SEM (cell line): ENCODE results near the gene TBC1D3K.

- PRO-cap, result no peak
Measured at GRCh38 chr17:37092111-37092711, 143.5 kb downstream of the AATF start.

- PRO-cap, result no peak
Measured at GRCh38 chr17:37112934-37113529, 164.3 kb downstream of the AATF start.

GRCh38 chr17:37147289-37147982, 198.7 kb downstream of the AATF start:
- PRO-cap, result no peak

- PRO-cap, result no peak
Measured at GRCh38 chr17:37356780-37357233, 19.0 kb upstream of the C17orf78 start.

GRCh38 chr17:37456169-37456608, 33.5 kb upstream of the DUSP14 start:
- PRO-cap, result no peak

- PRO-cap, result no peak
Measured at GRCh38 chr17:37729886-37730062, 15.1 kb downstream of the HNF1B start.

DNA sequence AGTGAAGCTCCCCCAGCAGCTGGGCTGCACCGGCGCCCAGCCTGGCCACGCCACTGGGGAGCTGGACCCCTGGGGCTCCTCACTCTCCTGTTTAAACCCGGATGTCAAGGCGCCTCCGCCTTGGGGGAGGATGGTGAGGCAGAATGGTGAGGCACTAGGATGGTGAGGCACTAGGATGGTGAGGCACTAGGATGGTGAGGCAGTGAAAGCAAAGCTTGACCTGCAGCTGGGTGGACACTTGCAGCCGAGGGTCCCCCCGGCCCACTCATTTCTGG, 867 bp upstream of the HNF1B start:
- PRO-cap, result no peak

GRCh38 chr17:37843957-37844488, 80.2 kb upstream of the TBC1D3K start:
- PRO-cap, result no peak

GRCh38 chr17:37924090-37924668, at the start of gene TBC1D3K:
TBC1D3K (plus strand) TSS chr17:37924415.
- PRO-cap, result no peak

DNA sequence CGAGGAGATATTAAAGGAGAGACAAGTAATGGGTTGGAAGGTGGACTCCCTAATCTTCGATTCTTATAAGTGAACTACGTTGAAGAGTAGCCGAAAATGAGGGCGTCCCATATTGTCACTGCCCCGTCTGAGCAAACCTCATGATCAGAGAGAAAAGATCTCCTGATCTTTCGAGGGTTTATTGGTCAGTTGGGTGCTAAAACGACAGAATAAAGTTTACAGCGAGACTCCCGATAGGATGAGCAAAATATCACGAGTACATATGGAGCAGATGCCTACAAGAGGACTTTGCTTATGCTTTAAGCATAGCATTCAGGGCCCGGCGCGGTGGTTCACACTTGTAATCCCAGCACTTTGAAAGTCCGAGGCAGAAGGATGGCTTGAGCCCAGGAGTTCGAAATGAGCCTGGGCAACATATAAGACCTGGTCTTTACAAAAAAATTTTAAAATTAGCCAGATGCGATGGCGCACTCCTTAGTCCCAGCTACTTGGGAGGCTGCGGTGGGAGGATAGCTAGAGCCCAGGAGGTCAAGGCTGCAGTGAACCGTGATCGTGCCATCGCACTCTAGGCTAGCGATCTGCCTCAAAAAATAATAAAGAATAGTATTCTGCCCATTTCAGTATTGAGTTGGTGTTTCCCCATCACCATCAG, 658 bp downstream of the MRPL45 start:
- PRO-cap, result no peak

DNA sequence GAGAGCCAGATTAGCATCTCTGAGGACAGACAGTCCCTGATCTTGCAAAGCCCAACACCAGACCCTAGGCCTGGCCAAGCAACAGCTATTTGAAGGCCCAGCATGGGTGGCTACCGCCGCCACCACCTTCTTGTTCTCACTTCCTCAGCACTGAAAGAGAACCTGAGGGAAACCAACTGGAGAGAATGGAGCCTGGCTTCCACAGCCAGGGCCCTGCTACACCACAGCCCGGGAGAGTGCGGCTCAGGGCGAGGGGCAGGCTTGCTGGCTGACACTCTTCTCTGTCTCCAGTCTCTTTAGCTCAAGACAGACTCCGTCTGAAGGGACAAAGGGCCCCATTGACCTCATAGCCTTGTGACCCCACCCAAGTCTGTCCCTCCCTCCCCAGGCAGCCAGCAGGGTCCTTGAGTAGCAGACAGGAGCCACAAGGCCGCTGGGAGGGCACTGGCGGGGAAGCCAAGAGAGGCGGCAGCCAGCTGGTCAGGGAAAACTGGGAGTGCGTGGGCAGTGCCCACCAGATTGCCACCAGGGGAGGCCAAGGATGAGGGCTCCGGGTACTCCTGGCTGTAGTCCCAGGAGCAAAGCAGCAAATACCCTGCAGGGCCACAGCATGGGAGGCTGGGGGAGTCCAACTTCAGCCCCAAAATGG, 10.8 kb upstream of the ARHGAP23 start:
- PRO-cap, result no peak

DNA sequence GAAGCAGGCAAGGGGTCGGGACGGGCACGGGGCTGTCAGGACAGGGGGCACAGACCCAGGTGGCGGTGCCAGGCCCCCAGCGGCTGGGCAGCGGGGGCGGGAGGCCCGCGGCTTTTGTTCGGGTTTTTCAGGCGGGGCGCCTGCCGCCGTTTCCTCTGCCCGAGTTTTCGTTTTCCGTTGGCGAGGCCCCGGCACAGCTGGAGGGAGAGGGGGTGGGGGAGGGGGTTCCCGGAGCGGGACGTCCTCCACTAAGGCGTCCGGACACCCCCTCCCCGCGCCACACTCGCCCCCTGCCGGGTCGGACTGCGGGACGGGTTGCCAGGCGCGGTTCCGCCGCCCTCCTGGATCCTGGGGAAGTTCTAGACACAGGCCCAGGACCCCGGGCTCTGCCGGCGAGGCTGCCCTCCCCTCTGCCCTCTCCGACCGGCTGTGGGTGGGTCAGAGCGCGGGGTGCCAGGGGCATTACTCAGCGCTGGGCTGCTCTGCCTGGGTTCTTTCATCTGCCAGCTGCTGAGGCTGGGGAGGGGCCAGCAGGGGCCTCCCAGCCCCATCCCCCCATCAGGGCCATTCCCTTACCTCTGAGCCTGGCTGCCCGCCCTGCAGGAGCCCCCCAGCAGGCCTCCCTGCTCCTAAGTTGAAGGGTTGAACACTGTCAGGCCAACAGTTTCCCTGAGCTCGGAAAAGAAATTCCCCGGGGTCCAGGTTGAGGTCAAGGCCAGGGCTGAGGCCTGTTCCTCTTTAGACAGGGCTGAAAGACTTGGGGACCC, 682 bp downstream of the ARHGAP23 start:
- PRO-cap, result bidirectional peak, plus-strand start at position 280 of the sequence, minus-strand start at position 174 of the sequence; unidirectional peak, minus-strand start at position 431 of the sequence

DNA sequence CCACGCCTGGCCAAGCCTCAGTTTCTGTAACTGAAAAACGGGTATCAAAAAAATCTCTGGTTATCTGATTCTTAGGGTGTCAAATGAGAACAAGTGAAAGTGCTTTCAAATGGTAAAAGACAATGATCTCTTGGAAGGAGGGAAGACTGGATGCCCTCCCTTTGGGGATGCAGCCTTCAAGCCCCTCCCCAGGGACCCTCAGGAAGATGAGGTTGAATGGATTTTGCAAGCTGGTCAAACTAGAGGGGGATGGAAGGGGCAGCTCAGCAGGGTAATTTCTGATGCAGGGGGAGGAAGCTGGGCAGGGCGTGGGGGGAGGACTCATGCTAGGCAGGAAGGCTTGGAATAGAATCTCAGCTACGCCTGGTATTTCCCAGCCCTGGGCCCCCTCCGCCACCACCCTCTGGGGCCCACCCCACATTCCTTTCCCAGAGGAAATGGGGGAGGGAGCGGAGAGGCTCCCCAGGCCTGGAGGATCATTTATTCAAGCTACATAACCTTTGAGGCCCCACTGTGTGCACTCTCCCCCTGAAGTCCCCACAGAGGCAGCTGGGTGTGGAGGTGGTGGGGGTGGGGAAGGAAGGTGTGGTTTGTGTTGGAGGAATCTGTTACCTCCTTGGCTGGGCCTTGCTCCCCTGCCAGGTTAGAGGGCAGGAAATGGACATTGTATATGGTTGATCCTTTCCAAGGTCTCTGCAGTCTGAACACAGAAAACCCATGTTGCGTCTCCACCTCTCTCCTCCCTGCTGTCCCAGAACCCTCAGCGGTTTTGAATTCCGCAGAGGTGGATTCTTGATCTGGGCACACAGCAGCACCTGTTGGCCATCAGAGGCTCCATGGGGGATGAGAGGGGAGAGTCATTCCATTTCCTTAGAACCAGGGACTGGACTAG, 22.7 kb downstream of the ARHGAP23 start:
- PRO-cap, result no peak

DNA sequence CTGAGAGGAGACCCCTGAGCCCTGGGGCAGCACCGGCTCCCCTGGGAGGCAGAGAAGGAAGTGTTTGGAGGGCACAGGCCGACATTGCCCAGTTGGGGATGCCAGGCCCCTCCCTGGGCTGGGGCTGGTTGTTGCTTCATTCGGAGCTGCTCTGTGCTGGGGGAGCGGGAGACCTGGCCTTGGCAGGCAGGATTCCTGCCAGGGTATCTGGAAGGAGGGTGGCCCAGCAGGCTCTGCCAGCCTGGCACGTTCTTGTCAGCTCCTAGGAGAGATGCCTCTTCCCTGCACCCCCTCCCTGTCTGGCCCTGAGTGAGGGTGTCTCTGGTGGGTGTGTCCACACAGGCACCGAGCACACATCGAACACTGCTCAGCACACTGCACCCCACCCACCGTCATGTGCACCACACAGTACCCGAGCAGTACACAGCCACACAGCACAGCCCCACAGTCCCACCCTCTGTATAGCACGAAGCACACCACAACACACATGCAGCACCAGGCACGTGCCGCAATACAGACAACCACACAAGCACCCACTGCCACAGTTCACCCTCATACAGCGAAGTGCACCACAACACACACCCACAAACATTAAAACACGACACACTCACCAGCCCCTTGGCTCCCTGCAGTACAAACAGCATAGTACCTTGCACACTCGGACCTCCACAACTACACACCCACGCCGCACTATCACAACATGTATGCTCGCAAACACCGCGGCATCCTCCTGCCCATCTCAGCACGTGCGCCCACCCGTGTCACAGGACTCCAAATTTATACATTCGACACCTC, 35.3 kb downstream of the ARHGAP23 start:
- PRO-cap, result no peak

GRCh38 chr17:38584244-38585018, 21.3 kb downstream of the SRCIN1 start:
- PRO-cap, result no peak

GRCh38 chr17:38733459-38734089, 3.4 kb downstream of the CISD3 start:
- PRO-cap, result no peak

DNA sequence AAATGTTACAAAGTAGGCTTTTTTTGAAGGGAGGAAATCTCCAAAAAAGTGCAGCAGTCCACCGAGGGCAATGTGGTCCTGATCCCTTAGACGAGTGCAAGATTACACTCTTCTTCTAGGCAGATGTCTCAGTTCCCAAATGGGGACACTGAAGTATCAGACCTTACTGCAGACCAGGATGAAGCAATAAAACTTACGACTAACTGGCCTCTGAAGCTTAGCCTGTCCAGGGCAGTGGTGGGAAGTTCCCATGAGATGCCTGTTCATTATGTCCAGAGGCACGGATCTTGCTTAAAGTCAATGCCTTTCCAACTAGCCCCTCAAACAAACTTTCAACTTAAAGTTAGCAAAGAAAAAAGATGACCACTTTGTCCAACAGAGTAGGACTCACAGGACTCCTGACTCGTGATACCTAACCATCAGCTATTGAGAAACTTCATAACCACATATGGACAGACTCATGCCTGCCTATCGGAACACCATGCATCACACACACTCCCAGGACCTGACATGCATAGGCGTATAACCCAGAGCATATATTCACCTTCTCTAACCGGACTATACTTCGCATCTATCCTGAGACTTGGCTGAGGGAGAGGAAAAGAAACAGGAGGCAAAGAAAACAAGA, 2.4 kb downstream of the PIP4K2B start:
- PRO-cap, result no peak

DNA sequence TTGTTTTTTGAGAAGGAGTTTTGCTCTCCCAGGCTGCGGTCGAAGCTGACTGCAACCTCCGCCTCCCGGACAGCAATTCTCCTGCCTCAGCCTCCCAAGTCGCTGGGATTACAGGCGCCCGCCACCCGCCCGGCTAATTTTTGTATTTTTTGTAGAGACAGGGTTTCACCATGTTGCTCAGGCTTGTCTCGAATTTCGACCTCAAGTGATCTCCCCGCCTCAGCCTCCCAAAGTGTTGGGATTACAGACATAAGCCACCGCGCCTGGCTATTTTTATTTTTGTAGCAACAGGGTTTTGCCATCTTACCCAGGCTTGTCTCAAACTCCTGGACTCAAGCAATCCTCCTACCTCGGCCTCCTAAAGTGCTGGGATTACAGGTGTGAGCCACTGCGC, 844 bp upstream of the CWC25 start:
- PRO-cap, result no peak

DNA sequence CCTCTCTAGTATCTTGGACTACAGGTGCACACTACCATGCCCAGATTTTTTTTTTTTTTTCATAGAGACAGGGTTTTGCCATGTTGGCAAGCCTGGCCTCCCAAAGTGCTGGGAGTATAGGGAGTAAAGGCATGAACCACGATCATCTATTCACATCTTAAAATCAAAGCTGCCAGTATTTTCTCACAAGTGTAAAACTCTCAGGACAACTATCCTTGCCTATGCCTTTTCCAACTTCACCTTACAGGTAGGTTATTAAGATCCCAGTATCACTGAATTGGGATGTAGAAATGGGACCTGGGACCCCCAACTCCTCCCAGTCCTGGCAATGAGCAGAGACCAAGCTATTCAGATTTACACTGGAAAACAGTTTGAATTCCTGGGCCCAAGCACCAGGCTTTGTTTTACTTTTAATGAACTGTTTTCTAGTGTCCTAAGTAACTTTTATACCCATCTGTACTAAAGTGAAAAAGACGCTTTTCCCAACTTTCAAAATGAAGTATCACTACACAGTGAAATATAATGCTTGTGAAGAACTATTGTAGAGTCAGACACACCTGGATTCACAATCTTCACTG, 2.8 kb downstream of the RPL23 start:
- PRO-cap, result no peak

GRCh38 chr17:38879732-38880364, 10.0 kb downstream of the LASP1 start:
- PRO-cap, result no peak